ENCODE results near the gene DMRTA2.

DNA sequence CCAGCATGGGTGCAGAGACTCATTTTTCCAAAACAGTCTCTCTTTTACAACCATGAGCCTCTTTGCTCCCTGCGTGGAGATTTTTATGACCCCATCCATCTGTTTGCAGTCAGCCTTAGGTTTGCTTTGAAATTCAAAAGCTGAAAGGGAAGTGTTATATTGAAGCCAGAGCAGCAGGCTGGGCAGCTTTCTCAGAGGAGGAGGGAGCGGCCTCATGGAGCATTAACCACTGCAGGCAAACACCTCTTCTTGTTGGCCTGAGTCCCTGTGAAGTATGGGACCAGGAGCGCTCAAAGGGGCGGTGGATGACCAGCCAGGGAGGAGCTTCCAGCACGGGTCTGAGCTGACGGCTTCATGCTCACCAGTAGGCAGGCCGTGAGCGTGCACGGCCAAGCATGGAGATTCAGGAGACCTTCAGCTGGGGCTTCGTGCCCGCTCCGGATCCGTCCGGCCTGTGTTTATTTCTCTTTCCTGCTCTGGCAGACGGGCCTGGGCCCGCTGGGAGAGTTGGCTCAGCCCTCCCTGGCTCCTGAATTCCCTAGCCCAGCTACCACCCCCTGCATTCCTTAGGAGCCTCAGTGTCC, 245.2 kb downstream of the TRABD2B start:
- PRO-cap = no peak

DNA sequence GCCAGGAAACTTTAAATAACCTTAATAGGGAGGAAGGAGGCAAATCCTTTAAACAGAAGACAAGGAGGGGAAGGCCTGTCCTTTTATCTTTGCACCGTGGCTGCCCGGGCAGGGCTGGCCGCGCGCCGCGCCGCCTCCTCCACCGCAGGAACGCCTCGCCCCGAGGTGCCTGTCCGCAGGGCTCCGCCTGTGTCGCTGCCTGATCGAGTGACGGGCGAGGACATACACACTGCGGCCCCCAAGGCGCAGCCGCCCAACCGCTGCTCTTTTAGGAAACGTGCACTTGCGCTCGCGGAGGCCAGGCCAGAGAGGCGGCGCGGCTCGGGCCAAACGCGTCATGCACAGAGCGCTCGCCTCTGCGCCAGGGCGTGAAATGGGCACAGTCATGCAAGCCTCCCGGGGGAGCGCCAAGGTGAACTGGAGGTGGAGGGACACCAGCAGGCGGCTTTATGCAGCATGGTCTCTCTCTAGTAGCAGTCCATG, 13.0 kb downstream of the TRABD2B start:
- PRO-cap = no peak

- PRO-cap = no peak
Measured at GRCh38 chr1:48049715-48050256, 52.6 kb upstream of the TRABD2B start.

GRCh38 chr1:48055813-48056236, 58.6 kb upstream of the TRABD2B start:
- PRO-cap = no peak

- PRO-cap = no peak
Measured at GRCh38 chr1:48227125-48228215, 5.0 kb downstream of the SLC5A9 start.

DNA sequence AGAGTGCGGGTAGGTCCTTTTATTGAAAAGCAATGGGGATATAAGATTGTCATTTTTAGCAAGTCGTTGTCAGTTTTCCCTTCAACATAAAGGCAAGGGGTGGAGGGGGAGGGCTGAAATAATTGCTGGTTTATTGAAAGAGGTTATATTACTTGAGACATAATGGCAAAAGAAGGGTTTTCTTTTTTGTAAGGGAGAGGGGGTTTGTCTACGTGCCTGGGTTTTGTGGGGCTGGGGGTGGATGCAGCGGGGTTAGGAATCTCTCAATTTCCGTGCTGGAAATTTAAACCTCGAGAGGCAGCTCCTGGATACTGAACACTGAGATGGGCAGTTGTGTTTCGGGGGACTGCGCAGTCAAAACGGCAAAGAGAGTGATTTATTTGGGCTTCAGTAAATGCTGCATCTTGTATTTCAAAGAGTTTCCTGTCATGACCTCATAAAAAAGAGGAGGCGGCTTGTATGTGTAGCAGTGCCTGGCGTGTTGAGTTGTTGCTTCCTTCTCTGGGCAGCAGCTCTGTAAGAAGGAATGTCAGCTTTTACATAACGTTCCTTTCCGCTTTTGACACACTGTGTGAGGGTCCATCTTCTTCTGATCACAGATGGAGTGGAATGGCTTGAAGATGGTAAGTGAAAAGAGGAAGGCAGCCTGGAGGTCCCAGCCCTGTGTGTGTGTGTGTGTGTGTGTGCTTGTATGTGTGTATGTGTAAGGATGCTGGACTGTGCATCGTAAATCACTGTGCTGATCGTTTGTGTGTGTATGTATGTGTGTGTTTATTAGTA, 812 bp downstream of the ELAVL4 start:
- PRO-cap = no peak

- PRO-cap = bidirectional peak, plus-strand start at chr1:50423618, minus-strand start at chr1:50423467
Measured at GRCh38 chr1:50422974-50424003, at the start of gene DMRTA2. DMRTA2 (minus strand) TSS chr1:50423443.

GRCh38 chr1:50755420-50755990, 204.6 kb downstream of the FAF1 start:
- PRO-cap = no peak

DNA sequence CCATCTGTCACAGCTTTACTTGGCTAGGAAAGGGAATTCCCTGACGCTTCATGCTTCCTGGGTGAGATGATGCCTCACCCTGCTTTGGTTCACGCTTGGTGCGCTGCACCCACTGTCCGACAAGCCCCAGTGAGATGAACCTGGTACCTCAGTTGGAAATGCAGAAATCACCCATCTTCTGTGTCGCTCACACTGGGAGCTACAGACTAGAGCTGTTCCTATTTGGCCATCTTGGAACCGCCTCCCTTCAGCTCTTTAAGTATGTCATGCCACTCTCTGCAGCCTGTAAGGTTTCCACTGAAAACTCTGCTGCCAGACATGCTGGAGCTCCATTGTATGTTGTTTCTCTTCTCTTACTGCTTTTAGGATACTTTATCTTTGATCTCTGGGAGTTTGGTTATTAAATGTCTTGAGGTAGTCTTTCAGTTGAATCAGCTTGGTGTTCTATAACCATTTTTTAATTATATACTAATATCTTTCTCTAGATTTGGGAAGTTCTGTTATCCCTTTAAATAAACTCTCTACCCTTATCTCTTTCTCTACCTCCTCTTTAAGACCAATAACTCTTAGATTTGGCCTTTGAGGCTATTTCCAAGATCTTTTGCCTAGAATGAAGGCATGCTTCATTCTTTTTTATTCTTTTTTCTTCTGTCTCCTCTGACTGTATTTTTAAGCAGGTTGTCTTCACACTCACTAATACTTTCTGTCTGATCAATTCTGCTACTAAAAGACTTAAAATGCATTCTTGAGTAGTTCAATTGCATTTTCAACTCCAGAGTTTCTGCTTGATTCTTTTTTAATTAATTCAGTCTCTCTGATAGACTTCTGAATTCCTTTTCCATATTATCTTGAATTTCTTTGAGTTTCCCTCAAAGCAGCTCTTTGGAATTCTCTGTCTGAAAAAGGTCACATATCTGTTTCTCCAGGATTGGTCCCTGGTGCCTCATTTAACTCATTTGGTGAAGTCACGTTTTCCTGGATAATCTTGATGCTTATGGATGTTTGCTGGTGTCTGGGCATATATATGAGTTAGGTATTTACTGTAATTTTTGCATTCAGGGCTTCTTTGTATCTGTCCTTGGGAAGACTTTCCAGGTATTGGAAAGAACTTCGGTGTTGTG, 67.5 kb downstream of the FAF1 start:
- PRO-cap = no peak

GRCh38 chr1:50906549-50907459, 53.3 kb downstream of the FAF1 start:
- PRO-cap = no peak

DNA sequence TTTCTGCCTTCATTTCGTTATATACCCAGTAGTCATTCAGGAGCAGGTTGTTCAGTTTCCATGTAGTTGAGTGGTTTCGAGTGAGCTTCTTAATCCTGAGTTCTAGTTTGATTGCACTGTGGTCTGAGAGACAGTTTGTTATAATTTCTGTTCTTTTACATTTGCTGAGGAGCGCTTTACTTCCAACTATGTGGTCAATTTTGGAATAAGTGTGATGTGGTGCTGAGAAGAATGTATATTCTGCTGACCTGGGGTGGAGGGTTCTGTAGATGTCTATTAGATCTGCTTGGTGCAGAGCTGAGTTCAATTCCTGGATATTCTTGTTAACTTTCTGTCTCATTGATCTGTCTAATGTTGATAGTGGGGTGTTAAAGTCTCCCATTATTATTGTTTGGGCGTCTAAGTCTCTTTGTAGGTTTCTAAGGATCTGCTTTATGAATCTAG, 51.9 kb downstream of the FAF1 start:
- PRO-cap = no peak

GRCh38 chr1:50914748-50915481, 45.2 kb downstream of the FAF1 start:
- PRO-cap = no peak

DNA sequence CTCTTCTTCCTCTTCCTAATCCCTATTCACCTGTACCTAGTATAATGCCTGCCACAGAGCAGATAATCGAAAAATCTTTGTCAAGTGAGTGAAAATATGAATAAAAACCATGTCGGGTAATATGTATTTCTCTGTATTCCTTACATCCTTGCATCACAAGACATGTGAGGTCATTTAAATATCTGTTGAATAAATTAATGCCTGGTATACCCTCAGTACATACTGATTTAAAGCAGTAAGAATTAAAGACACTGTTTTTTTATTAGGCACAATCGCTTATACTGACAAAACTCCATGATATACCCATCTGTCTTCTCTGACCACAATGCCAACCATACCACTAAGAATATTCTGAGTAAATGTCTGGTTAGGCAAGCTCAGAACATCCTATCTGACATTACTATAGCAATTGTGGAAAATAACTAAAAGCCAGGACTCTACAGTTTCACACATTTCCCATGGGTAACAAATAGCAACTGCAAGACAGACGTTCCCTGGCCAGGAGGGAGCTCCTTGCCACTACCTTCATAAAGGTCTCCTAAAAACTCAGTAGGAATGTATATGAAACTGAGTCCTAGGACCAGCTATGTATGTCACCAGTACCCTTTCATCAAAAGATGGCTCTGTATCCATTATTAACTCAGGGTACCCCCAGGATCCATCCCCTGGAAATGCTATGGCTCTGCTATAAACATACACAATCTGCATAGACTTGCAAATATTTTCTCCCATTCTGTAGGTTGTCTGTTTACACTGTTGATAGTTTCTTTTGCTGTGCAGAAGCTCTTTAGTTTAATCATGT, 22.1 kb downstream of the FAF1 start:
- PRO-cap = no peak

GRCh38 chr1:50977537-50977654, 7.4 kb downstream of the CDKN2C start:
- PRO-cap = bidirectional peak, plus-strand start at chr1:50977595, minus-strand start at chr1:50977376

GRCh38 chr1:51215686-51216042, 20.4 kb upstream of the RNF11 start:
- PRO-cap = no peak

GRCh38 chr1:51314840-51315412, 15.4 kb downstream of the TTC39A start:
- PRO-cap = no peak

DNA sequence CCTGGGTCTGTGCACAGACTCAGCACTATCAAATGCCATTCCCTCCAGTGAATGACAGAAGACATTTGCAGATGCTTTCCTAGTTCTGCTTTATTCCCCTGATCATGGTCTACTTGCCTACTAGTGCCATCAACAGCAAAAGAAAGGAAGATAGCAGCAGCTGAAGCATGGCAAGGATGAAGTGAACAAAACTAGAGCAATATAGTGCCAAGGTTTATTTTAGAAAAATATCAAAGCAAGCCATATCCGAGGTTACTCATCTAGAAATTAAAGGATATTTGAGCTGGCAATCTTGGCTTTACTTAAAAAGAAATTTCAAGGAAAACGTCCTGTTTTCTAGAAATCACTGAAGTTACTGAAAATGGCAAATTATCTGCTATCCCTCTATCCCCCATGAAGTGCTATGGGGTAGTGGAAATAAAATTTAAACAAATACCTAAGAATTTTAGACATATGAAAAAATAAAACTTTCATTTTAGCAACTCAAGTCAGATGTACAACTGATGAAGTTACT, 85.9 kb upstream of the TTC39A start:
- PRO-cap = no peak

DNA sequence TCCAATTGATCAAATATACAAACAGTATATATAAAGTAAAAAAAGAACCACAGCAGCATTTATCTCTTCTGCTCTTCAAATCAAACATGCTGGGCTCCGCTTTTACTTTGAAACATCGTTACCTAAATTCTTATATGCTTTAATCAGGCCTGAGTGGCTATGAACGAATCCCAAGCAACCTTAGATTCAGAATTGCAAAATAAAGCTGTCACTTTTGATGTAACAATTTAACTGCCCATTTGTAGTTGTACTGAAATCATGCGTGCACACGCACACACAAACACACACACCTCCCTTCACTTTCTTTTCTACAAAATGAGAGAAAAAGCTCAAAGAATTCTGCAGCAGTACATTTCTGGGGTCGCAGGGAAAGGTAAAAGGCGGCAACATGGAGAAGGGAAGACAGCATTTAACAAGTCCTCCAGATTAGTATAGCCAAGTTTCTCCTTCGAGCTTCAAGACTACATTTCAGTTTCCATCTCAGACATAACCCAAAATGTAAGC, 92.1 kb upstream of the TTC39A start:
- PRO-cap = no peak

GRCh38 chr1:51422998-51423857, 92.9 kb upstream of the TTC39A start:
- PRO-cap = no peak

GRCh38 chr1:51512097-51512564, 6.9 kb downstream of the EPS15 start:
- PRO-cap = no peak